Mucosa of descending colon (tissue), 1 donor: ENCODE results near the gene TMC3.

DNA sequence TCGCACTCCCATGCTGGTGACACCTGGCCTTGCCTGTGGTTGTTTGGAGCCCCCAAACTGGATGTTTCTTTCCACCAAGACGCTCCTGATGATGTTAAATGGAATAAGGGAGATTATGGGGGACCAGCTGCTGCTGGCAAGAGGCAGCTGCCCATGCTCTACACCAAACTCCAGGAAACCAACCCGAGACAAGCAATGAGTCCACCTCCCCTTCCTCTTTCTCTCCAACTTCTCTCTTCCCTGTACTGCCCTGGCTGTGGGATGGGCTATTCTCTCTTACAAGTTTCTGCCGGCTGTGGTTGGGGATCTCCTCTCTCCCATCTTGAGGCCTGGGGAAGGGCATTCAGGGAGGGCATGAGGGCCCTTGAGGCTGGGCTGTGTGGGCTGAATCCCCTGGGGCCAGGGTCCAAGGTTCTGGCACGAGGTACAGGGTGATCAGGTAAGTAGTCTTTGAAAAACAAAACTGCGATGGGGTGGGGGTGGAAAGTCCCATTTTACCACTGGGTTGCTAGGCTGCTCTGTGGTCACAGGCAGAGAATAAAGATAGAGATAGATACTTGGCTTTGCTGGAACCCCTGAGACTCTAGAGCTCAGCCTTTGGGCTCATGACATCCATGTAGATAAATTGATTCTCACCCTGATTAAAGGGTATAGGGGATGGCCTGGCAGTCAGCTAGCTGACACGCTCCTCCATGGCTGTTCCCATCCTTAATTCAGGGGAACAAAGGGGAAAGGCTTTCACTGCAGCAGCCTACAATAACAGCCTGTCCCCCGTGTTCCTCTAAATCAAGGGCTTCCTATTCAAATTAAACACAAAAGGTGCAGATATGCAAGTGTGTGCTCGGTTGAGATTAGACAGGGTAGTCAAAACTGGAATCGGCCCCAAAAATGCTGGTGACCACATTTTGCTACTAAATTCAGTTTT, 32.4 kb upstream of the CTSH start:
- PRO-cap, result no peak

- PRO-cap, result no peak
Measured at GRCh38 chr15:78979614-78980172, 34.8 kb upstream of the CTSH start.

- PRO-cap, result no peak
Measured at GRCh38 chr15:79091011-79091759, 605 bp upstream of the RASGRF1 start.

DNA sequence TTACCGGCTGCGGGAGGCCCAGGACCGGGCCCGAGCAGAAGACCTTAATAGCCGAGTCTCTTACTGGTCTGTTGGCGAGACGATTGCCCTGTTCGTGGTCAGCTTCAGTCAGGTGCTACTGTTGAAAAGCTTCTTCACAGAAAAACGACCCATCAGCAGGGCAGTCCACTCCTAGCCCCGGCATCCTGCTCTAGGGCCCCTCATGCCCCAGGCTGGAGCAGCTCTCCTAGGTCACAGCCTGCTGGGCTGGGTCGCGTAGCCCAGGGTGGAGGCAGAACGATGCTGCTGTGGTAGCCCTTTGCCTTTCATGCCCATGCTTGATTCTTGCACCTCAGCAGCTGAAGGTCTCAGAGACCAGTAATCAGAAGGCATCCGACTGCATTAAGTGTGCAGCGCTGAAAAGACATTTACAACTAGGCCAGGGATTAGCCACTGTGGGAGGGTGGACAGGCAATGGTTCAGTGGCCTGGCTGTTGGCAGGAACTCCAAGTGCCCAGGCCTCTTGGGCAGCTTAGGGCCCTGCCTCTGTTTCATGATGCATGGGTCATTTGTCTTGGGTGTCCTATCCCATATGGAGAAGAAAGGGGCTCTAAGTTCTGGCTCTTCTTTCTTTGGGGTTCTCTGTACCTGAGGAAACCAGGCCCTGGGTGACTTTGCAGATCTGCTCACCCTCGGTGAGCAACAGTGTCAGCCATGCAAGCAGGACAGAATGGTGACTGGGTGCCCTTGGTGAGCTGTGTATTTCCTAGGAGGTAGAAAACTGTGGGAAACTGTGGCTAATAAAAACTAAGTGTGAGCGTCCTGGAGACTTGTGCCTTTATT, 11.3 kb downstream of the TMED3 start:
- PRO-cap, result no peak

- PRO-cap, result no peak
Measured at GRCh38 chr15:79960288-79960942, 10.6 kb downstream of the BCL2A1 start.

DNA sequence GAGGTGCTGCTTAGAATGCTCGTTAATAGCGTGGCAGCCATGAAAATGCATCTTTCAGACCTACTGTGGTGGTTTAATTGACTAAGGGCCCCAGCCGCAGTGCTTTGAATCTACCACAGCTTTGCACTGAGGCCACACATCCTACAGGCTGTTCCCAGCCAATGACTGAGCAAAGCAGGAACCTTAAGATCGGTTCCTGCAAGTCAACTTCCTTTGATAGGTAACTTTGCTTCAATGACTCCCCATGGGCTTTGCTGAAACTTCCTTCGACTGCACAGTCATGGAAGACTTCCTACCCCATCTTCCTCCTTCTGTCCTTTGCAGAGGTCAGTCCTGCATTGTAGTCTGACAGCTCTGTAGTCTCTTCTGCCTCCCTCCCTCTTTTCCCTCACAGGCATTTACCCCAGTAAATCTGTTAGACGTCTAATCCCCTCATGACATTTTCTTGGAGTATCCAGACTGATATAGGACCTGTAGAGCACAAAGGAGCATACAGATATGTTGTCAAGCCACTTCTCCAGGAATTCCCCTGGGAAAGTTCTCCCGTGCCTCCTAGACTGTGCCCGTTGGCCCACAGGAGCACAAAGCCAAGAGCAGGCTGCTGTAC, 2.6 kb upstream of the BCL2A1 start:
- PRO-cap, result no peak

GRCh38 chr15:80059057-80059595, 350 bp upstream of the ZFAND6 start:
- PRO-cap, result bidirectional peak, plus-strand start at chr15:80059690, minus-strand start at chr15:80059429

DNA sequence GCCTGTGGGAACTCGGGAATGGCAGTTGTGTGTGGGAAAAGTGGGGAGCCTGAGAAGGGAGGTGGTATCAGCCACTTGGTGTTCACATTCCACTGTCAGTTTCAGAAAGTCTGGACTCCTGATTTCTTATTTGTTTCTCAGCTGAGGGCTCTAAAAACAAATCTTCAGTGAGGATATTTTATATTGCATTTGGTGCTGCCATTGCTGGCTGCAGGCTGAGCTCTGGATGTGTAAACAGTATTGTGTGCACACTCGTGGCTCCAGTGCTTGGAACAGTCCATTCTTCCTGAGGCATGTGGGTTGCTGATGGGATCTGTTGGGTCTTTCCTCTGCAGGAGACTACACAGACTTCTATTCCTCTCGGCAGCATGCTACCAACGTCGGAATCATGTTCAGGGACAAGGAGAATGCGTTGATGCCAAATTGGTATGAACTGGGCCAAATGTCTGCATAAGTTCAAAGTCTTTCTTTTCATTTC, 9.2 kb downstream of the FAH start:
- PRO-cap, result no peak

GRCh38 chr15:80249427-80250497, 2.3 kb downstream of the CTXND1 start:
- PRO-cap, result no peak

GRCh38 chr15:80250806-80251373, 1.1 kb downstream of the CTXND1 start:
- PRO-cap, result no peak

DNA sequence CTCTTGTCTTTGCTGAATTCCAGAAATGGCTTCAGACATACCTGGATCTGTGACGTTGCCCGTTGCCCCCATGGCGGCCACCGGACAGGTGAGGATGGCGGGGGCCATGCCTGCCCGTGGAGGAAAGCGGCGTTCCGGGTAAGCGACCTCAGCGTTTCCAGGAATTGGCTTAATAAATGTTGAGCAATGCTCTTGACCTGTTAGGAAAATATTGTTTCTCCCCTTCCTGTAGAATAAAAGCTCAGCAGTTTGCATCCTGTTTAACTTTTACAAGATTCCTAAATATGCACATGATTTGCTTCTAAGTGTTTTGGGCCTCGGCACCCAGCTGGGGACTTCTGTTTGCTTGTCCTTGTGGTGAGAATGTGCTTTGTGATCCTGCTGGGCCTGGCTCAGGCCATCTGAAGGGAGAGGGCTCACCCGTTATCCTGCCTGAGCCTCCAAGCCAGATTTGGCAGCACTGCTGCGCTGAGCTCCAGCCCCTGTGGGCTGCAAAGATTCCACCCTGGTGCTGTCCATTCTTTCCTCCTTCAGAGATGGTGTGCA, 46.7 kb downstream of the ARNT2 start:
- PRO-cap, result no peak

DNA sequence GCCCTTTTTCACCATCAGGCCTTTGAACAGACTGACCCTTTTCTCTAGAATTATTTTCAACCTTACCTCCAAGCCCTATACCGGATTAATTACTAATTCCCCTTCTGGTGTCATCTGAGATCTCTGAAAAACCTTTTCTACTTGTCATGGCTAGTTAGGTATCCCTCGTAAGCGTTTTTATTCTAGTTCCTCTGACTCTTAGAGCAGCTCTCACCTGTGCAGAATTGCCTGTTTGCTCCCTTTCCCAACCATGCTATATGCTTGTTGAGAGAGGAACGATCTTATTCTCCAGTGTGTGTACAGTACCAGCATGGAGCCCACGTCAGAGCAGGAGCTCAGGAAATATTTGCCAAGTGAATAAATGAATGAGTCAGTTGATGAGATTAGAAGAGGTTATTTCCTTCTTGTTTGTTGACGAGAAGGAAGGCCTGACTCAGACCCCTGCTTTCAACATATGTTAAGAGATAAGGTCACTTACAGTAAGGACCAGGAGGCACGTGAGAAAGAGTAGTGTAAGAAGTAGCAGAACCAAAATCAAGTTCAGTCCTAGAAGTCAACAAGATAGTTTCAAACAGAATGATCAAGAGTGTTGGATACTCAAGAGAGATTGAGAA, 106.4 kb upstream of the ABHD17C start:
- PRO-cap, result no peak

- PRO-cap, result bidirectional peak, plus-strand start at chr15:80685091, minus-strand start at chr15:80684795
Measured at GRCh38 chr15:80685000-80685222, 10.2 kb upstream of the ABHD17C start.

DNA sequence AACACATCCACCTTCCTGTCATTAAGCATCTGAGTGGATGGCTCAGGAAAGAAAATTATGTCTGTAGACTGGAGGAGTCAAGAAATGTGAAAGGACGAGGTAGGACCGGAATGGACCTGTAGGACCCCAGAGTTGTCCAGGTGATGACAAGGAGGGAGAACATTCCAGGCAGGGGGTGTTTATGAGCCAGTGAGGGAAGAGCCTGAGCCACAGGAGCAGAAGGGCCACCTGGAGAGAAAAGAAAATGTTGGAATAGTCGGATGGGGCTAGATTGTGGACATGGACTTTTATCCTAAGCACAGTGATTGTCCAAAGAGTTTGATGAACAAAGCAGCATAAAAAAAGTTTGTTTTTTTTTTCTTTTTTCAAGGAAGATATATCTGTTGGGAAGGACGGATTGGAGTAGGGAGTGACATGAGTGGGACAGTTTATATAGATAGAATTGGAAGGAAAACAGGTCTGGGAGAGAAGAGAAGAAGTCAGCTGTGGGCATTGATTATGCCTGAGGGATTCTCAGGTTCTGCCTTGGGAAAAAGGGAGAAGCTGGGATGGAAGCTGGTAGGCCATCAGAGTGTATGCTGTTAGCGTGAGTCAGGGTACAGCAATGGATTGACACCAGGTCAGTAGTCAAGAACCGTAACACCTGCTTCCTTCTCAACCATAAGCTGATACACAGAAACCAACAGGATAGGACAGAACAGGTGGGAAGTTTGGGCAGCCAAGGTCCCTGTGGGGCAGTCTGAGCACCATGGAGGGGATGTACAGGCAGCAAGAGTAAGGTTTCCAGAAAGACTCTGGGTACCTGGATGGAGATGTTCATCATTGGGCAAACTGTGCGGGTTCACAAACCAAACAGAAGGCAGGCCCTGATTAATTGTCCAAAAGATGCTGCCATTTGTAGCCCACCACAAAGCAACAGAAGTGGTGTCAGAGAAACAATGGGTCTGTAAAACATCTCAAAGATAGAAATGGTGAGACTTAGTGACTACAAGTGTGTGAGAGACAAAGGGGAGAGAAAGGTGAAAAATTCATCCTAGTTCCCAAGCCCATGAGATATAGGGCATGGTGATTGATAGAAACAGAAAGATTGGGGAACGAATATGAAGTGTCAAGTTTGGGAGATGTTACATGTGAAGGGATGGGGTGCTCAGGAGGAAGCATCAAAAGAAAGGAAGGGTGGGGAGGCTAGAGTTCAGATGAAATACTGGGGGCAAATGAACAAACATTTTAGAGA, 41.1 kb upstream of the CEMIP start:
- PRO-cap, result no peak

GRCh38 chr15:80981761-80982205, 7.8 kb downstream of the MESD start:
- PRO-cap, result no peak

DNA sequence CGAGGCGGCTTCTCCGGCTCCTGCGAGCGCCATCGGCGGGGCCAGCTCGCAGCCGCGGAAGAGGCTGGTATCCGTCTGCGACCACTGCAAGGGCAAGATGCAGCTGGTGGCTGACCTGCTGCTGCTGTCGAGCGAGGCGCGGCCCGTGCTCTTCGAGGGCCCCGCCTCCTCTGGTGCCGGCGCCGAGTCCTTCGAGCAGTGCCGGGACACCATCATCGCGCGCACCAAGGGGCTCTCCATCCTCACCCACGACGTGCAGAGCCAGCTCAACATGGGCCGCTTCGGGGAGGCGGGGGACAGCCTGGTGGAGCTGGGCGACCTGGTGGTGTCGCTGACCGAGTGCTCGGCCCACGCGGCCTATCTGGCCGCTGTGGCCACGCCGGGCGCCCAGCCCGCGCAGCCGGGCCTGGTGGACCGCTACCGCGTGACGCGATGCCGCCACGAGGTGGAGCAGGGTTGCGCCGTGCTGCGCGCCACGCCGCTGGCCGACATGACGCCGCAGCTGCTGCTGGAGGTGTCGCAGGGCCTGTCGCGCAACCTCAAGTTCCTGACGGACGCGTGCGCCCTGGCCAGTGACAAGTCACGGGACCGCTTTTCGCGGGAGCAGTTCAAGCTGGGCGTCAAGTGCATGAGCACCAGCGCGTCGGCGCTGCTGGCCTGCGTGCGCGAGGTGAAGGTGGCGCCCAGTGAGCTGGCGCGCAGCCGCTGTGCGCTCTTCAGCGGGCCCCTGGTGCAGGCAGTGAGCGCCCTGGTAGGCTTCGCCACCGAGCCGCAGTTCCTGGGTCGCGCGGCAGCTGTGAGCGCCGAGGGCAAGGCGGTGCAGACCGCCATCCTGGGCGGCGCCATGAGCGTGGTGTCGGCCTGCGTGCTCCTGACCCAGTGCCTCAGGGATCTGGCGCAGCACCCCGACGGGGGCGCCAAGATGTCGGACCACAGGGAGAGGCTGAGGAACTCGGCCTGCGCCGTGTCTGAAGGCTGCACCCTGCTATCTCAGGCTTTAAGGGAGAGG, 1.9 kb downstream of the TLNRD1 start:
- PRO-cap, result no peak

GRCh38 chr15:81301786-81302624, 21.9 kb downstream of the STARD5 start:
- PRO-cap, result bidirectional peak, plus-strand start at chr15:81302242, minus-strand start at chr15:81301990

- PRO-cap, result no peak
Measured at GRCh38 chr15:81305512-81305967, 18.4 kb downstream of the STARD5 start.

DNA sequence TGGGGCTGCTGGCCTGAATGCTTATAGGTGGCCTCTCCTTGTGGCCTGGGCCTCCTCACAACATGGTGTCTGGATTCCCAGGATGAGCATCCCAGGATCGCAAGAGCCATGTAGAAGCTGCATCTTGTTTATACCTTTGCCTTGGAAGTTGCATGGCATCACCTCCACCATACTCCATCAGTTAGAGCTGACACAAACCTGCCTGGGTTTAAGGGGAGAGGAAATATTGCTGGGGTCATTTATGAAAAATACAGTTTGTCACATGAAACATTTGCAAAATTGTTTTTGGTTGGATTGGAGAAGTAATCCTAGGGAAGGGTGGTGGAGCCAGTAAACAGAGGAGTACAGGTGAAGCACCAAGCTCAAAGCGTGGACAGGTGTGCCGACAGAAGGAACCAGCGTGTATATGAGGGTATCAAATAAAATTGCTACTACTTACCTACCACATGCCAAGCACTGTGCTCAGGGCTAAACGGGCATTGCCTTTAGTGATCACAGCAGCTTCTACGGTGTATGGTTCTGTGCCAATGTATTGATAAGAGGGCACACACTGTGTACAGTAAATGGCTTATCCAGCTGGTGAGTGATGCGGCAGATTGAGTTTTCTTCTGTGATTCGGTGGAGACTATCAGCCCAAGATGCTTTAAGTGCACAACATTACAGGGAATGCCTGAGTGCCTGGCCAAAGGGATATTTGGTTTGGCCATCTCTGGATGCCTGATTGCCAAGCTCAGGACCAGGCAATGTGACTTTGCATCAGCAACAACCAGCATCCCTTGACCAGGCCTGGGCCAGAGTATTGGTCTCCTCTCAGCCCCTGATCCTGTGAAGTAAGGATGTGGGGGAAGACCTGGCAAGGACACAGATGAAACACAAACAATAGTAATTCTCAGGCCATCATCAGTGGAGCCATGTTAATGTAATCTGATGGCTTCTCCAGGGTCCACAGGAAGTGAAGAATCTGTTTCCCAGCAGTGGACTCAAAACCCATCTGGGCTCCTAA, 14.3 kb downstream of the STARD5 start:
- PRO-cap, result no peak

- PRO-cap, result no peak
Measured at GRCh38 chr15:81374065-81374599, at the start of gene TMC3. Gene TMC3 (minus strand): TSS chr15:81374213.